GM06990 (cell line): Measurements from ENCODE around the genes SIRT5 and NOL7.

DNA sequence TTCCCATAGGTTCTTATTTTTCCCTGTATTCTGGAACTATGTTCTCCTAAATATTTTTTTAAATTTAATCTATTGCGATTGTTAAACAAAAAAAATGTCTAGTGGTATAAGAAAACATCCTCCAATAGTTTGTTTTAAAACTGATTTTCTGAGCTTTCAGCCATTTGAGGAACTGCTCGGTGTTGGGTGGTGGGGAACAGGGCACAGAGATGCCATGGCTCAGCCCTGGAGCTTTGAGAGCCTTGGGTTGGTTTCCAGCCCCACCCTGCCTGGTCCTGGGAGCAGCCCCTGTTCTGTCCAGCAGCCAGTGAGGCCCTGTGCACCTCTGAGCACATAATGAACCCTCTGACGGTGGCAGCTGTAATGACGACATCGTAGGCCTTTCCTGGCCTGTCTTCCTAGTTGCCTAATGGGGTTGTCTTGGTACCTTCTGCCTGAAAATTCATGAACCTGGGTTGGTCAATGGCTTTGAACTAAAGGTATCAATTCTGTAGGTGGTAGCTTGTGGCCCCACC is 53.3 kb downstream of the TBC1D7 start:
- RRBS: no CpG with 5 or more reads among the region's 5 CpGs

DNA sequence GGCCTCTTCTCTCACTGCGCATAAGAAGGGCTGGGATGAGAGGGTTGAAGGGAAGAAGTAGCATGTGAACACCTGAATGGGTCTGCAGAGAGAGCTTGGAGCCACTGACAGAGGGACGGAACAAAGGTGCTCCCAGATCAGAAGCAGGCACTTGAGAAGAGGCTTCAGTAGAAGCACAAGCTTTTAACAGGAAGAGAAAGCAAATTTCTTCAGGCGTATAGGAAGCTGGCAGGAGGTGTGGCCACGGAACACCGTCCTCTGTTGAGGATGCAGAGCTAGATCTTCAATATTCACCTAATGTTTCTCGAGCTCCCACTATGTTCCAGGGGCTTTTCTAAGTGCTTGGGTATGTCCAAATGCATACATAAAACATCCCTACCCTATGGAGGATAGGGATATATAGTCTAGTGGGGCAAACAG is 11.9 kb upstream of the TBC1D7 start:
- RRBS: no CpG with 5 or more reads among the region's 6 CpGs

DNA sequence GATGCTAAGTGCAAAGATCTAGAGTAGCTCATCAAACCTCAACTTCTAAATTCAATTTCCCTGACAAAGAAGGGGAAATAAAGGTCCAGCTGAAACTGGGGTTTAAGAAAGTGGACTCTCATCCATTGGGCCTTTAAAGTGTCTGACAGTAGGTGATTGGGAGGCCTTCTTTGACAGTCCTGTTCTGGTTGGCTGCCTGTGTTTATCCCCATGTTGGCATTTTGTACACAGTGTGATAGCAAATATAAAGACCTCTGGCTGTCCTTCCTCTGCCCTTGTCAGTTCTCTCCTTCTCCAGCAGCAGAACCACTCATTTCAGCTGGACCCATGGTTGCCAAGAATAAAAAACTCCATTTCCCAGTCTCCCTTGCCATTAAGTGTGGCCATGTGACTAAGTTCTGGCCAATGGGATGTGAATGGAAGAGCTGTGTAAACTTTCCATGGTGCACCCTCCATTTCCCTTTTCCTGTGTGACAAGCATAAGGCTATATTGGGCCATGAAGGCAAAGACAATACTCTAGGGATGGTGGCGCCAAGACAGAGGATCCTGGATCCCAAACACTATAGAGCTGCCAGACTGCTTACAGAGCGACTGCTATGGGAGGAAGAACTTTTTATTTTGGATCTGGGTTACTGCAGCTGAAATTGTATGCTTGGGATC is 78.4 kb upstream of the TBC1D7 start:
- RRBS: no CpG with 5 or more reads among the region's 2 CpGs

- RRBS: no CpG with 5 or more reads among the region's 11 CpGs
These were observed 61.5 kb downstream of the GFOD1 start for GRCh38 chr6:13425856-13426395.

DNA sequence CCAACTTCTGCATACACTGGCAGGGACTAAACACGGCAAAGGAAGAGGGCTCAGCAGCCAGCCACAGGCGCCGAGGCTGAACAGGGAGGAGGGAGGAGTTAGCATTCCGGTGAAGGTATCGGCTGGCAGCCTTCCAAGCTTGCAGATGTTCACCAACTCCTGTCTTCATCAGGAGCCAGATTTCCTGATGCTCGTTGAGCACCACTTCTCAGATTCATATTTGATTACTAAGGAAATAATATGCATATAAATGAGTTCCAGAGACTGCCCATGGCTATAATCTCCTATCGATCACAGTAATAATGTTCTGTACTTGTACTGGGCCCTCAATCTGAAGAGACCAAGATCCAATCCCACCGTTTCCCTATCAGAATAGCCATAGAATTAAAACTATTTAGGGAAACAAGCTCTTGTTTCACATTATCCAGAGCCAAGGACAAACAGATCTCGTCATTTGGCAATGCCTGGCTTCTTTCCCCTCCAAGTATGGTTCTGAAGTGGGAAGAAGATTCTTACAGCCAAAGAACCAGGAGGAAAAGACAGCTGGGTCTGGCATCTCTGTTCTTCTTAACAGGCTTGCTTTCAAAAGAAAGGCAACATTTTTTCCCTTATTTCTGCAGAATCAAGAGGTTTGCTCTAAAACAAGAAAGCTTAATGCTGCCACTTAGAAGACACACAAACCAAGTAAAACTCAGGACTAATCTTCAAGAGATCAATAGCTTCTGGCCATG is 42.2 kb downstream of the GFOD1 start:
- RRBS: no CpG with 5 or more reads among the region's 9 CpGs

GRCh38 chr6:13455378-13456140 is 31.8 kb downstream of the GFOD1 start:
- RRBS: no CpG with 5 or more reads among the region's 9 CpGs

GRCh38 chr6:13512902-13513326 is 25.5 kb upstream of the GFOD1 start:
- RRBS: no CpG with 5 or more reads among the region's 9 CpGs

GRCh38 chr6:13574023-13574855 is at the start of gene SIRT5:
SIRT5 (plus strand) TSS chr6:13574601.
- RRBS: 4% methylated on average over 42 of the region's 75 CpGs

DNA sequence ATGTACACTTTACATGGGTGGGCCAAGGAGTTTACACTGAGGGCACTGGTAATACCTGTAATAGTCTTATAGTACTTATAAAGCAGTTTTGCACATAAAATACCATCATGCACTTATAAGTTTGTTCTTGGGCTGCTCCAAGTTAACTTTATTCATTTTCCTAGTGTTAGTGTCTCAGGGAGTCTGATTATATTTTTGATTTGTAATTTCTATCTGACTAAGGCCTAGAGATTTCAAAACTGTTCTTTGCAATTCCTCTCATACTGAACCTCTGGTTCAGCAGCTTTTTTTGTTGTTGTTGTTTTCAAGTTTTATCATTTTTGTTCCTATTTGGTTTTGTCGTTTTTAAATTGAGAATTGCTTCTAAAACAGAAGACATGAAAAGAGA is 1.4 kb upstream of the NOL7 start:
- RRBS: no CpG with 5 or more reads among the region's 1 CpG

- RRBS: 7% methylated on average over 22 of the region's 75 CpGs
These were observed at the start of gene NOL7 for GRCh38 chr6:13615231-13616362. NOL7 (plus strand) TSS chr6:13615335.

- RRBS: no CpG with 5 or more reads among the region's 33 CpGs
These were observed 31.9 kb upstream of the RANBP9 start for GRCh38 chr6:13743395-13744171.

DNA sequence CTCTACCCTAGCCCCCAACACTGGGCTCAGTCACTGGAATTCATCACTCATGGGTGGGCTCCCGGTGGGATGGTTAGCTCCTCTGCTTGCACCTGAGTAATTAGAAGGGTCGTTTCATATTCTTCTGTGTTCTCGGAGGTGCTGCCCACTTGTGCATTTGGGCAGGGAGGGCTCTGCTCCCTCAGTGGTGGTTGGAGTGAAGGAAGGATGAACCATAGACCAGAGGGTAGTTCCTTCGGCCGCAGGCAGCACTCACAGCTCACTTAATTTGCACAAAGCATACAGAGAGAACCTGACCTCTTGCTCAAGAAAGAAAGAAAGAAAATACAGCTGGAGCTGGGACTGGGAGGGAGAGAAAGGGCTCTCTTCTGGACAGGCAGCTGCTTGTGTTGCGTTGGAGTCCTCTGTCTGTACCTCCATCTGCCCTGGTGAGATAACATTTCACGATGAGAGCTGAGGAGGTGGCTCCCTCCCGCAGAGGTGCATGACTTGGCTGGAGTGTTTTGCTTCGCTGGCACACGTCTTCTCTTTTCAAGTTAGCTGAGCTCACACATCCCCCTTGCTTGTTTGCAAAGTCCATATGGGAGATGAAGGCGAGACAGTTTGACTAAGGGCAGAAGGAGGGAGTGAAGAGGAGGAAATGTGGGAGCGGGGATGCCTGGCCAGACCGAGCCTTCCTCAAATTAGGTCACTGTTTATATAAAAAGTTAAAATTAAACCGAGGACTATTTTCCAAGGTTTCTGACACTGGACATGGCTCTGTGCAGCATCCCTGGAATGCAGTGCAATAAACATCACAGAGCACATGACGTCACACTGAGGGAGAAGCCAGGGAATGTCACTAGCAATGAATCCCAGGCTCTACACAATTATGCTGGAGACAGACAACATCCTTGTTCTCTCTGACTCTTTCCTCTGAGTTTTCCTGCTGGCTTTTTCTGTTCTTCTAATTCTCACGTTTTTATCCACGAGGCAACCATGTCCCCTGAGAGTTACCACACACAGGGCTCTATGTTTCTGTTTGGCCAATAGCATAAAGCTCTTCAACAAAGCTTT is 359.4 kb downstream of the CD83 start:
- RRBS: no CpG with 5 or more reads among the region's 17 CpGs

- RRBS: no CpG with 5 or more reads among the region's 6 CpGs
These were observed 502.0 kb upstream of the JARID2 start for GRCh38 chr6:14743877-14744359.

DNA sequence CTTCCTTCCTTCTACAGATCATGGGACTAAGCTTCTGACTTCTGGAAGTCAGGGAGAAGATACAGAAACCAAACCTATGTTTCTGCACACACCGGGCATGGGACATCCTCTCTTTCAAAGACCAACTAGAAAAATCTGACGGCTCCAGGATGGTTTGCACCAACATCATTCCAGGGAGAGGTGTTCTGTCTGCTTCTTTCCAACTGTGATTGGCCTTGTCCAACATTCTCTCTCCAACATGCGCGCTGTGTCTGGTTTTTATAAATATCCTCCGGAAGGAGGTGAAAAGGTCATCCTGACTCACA is 475.5 kb upstream of the JARID2 start:
- RRBS: no CpG with 5 or more reads among the region's 5 CpGs

DNA sequence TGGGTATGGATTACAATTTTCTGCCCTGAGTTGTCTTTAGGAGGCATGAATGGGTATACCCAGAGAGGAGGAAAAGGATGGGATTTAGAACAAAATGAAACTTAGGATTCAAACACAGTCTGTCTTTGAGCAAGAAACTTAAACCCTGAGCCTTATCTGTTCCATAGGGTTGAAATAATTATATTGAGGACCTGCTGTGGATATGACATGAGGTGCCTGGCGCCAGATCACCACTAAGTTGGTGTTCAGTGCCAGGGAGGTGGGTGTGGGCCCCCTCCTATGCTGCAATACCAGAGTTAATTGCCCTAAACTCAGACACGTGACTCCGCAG is 419.5 kb upstream of the JARID2 start:
- RRBS: no CpG with 5 or more reads among the region's 3 CpGs

DNA sequence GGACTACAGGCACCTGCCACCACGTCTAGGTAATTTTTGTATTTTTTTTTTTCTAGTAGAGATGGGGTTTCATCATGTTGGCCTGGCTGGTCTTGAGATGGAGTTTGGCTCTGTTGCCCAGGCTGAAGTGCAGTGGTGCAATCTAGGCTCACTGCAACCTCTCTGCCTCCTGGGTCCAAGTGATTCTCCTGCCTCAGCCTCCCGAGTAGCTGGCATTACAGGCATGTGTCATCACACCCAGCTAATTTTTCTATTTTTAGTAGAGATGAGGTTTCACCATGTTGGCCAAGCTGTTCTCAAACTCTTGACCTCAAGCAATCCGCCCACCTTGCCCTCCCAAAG is 404.3 kb upstream of the JARID2 start:
- RRBS: no CpG with 5 or more reads among the region's 3 CpGs

- RRBS: no CpG with 5 or more reads among the region's 15 CpGs
These were observed 381.7 kb upstream of the JARID2 start for GRCh38 chr6:14863835-14864859.

GRCh38 chr6:14984325-14984735 is 261.5 kb upstream of the JARID2 start:
- RRBS: no CpG with 5 or more reads among the region's 5 CpGs

GRCh38 chr6:15017238-15017816 is 228.5 kb upstream of the JARID2 start:
- RRBS: 42% methylated on average over 6 of the region's 12 CpGs

GRCh38 chr6:15036474-15037355 is 209.2 kb upstream of the JARID2 start:
- RRBS: no CpG with 5 or more reads among the region's 16 CpGs